Sciatic nerve (tissue), 1 donor: ENCODE results near the genes TIE1, HYI and ATP6V0B.

DNA sequence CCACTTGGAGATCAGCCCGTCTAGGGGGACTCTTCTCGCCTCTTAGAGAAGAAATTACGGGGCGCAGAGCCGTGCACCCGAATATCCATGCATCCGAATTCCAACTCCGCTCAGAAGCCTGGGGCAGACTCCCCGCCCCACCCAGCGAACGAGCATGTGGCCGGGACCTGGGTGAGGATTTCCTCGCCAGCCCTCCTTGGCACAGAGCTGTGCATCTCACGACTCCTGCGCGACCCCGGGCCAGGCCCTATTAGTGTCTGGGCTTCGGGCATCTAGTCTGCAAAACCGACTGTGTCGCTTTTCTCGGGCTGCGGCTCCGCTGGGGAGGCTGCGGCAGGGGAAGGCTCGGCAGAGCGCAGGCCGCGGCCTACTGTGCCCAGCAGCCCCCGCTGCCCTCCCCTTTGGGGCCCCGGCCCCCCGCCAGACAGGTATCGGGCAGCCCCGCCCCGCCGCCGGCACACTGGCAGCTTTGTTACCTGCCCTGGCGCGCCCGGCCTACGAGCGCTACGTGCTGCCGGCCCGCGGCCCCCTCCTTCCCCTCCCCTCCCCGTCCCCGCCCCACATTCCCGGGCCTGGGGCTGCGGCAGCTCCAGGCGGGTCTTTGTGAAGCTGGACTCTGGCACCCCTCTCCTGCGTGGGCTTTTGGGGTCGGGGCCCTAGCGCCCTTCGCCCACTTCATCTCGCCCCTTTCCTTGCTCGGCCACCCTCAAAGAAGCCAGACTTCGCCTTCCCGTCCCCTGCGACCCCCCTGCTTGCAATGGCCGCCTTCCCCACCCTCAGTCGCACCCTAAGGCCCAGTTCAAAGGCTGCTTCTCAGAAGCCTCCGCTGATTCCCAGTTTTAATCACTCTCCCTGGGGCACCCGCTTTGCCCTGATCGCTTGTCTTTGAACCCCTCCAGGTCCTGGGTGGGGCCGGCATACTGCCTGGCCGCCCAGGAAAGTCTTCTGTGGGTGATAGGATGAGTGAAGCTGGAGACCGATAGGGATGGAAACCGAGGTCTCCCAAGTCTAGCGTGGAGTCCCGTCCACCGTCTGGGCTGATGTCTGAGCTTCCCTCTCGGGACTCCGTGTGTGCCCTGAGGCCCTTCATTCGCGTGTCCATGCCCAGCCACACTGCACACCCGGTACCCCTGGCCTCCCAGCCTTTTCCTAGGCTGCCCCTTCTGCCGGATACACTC, 48.9 kb upstream of the SLC2A1 start:
- PRO-cap = no peak

DNA sequence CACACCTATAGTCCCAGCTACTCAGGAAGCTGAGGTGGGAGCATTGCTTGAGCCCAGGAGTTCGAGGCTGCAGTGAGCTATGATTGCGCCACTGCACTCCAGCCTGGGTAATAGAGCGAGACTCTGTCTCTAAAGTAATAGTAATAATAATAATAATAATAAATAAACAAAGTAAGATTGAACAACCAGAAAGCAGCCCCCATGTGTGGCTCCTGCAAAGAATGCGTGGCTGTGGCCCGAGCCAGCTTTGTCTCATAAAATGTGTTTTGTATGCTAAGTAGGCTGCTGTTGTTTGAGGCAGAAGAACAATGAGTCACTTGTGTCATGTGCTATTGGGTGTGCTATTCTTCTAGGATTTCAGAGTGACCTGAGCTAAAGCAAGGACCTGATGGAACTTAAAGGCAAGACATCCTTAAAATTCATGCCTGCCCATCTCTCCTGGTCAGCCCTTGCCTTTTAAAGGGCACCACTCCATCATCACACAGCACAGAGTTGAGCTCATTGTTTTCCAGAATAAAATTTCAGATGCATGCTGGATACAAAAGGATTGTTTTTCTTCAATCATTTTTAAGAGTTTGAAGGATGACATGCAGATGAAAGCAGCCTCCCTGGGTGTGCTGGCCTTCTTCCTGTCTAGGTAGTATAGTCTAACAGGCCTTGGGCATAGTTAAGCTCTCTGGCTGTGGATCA, 6.4 kb upstream of the TIE1 start:
- PRO-cap = no peak

- PRO-cap = bidirectional peak, plus-strand start at chr1:43301017, minus-strand start at chr1:43300789
These were observed at the start of gene TIE1 for GRCh38 chr1:43300399-43301310. Gene TIE1 (plus strand): TSS chr1:43300982.

GRCh38 chr1:43313660-43314123, 12.9 kb downstream of the TIE1 start:
- PRO-cap = no peak

- PRO-cap = no peak
These were observed 1.6 kb downstream of the HYI start for GRCh38 chr1:43452193-43452556.

- PRO-cap = unidirectional peak, plus-strand start at chr1:43453001; bidirectional peak, plus-strand start at chr1:43453651, minus-strand start at chr1:43453562
These were observed 792 bp downstream of the HYI start for GRCh38 chr1:43452557-43453720.

DNA sequence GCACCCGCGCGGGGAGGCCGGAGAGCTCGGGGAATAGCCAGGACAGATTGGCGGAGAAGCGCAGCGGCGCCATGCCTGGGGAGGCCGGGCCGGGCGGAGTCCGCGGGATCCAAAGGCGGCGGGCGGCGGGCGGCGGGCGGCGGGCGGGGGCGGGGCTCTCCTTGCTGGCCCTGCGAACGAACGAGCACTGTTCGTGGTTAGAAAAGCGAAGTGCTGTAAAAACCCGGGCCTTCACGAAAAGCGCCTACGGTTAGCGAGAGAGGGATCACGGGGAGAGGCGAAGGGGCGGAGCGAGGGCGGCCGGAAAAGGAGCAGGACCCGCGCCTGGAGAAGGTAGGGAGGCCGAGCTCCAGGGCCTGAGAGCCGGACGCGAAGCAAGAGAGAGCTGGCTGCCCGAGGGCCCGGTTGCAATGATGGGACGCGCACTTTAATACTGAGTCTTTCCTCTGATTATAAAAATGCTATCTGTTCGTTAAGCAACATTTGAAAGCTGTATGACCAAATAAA, at the start of gene HYI:
Gene HYI, minus strand, starts transcription at position 211 of the 507 bp plus-strand sequence.
- PRO-cap = bidirectional peak, plus-strand start at position 286 of the sequence, minus-strand start at position 189 of the sequence

DNA sequence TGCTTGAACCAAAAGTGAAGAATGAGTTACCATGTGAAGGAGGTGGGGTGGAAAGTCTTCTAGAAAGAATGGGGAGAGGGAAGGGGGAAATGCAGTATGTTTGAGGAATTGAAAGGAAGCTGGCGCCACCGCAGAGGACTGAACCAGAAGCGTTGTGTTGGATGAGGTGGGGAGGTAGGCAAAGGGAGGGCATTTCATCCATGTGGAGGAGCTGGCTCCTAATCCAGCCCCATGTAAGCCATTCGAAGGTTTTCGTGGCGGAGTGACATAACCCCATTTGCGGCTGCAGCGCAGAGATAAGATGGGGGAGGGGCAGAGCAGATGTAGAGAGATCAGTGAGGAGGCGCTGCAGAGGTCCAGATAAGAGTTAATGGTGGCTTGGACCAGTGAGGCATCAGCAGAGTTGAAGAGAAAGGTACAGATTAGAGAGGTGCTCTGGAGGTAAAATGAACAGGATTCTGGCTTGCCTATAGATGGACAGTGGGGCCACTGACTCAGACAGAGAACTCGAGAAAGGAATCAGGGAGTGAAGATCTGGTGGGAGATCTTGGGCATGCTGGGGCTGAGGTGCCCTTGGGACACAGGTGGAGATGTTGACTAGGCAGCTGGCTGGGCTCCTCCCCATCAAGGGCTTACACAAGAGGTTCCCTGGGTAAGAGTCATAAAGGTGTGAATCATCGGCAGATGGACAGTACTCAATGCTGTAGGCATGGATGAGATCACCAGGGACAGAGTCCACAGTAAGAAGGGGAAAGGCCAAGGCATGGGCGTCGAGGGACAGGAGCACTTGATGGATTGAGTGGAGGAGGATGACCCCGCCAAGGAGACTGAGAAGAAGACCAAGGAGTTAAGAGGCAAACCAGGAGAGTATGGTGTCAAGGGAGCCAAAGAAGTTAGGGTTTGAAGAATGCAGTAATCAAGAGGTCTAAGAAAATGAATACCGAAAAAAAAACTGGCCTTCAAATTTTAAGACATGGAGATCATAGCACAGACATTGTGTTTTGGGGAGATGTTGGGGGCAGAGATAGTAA, 7.7 kb upstream of the PTPRF start:
- PRO-cap = no peak

GRCh38 chr1:43548336-43548960, 17.8 kb downstream of the PTPRF start:
- PRO-cap = no peak

- PRO-cap = no peak
These were observed 22.9 kb downstream of the PTPRF start for GRCh38 chr1:43553393-43554161.

- PRO-cap = no peak
These were observed 38.8 kb upstream of the KDM4A start for GRCh38 chr1:43610980-43611735.

DNA sequence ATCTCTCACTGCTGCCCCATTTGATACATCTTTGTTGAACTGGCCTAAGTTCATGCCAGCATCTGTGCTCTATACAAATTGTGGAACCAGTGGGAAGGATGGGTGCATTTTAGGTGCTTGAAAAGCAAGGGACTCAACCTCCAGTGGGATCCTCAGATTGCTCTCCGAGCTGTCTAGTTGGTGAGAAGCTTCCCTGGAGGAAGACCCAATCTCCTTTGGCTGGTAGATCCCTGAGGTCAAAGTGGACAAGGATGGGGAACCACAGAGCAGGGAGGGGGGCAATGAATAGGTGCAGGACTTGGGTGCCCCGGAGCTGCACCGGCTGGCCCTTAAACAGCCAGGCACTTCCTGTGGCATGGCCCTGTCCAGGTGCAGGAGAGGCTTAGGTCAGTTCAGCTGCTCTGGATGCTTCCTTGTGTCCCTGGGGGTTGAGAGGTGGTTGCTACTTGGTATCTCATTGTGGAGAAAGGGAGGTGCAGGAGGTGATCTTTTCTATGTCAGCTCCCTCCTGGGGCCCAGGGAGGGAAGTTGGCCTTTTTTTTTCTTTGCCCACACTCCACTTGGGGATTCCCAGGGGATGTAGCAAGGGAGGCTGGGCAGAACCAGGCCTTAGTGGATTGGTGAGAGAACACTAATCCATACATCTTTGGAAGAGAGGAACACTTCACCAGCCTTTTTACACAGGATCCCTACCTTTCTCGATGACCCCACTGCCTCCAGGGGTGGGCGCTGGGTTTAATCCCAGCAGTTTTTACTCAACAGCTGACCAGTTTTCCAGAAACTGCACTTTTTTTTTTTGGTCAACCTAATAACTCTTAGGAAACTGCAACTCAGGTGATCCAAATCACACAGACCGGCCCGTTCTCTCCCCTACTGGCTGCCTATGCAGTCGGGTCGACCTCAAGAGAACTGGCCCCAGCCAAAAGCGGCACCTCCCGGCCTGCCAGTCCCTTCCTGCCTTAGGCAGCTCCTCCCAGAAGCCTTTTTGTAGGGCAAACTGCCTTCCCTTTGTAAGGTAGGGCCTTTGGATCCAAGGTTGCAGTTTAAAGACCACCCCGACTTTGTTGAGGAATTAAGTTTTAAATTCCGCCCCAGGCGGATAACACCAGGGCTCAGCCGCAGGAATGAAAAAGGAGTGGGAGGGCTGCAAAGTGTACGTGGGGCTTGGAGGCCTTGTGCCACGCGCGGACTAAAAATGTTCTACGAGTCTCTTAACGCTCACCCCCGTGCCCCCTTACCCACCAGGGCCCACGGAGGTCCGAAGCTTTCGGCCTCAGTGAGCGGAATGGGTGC, 1.1 kb upstream of the ST3GAL3 start:
- PRO-cap = no peak

GRCh38 chr1:43952649-43953421, 6.1 kb downstream of the IPO13 start:
- PRO-cap = no peak

DNA sequence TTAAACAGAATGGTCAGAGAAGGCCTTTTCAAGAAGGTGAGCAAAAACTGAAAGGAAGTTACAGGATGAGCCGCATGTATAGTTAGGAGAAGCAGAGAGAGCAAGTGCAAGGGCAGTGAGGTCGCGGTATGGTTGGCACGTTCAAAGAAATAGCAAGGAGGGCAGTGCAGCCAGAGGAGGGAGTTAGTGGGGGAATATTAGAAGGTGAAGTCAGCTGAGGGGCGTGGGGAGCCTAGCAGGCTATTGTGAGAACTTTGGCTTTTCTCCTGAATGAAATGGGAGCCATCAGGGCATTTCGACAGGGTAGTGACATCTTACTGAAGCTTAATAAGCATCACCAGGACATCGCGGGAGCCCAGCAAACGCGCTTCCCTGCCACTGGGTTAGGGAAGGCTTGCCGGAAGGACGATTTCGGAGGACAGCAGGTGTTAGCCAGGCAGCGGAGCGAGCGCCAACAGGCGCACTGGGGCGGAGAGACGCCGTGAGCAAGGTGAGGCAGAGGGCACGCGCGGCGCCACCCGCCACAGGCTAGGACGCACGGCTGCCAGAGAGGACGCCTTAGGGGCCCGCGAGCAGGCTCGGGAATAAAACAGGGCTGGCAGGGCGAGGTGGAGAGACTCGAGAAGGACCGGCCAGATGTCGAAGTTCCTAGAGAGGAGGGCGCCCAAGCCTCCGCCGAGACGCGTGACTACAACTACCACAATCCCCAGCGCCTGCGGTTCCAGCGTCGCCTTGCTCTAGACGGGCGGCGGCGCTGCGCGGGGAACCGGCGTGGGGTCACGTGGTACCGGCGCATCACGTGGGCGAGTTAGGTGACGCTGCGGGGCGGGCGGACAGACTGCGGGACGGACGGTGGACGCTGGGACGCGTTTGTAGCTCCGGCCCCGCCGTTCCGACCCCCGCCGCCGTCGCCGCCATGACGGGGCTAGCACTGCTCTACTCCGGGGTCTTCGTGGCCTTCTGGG, at the start of gene ATP6V0B:
Gene ATP6V0B, plus strand, starts transcription at position 836 of the 965 bp plus-strand sequence.
- PRO-cap = bidirectional peak, plus-strand start at position 836 of the sequence, minus-strand start at position 686 of the sequence

DNA sequence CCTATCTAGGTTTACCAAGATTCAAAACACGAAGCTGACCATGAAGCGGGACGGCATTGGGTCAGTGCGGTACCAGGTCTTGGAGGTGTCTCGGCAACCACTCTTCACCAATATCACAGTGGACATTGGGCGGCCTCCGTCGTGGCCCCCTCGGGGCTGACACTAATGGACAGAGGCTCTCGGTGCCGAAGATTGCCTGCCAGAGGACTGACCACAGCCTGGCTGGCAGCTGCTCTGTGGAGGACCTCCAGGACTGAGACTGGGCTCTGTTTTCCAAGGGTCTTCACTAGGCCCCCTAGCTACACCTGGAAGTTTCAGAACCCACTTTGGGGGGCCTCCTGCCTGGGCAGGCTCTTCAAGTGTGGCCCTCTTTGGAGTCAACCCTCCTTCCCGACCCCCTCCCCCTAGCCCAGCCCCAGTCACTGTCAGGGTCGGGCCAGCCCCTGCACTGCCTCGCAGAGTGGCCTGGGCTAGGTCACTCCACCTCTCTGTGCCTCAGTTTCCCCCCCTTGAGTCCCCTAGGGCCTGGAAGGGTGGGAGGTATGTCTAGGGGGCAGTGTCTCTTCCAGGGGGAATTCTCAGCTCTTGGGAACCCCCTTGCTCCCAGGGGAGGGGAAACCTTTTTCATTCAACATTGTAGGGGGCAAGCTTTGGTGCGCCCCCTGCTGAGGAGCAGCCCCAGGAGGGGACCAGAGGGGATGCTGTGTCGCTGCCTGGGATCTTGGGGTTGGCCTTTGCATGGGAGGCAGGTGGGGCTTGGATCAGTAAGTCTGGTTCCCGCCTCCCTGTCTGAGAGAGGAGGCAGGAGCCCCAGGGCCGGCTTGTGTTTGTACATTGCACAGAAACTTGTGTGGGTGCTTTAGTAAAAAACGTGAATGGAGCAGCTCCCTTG, 864 bp upstream of the CCDC24 start:
- PRO-cap = no peak

- PRO-cap = no peak
These were observed 2.3 kb downstream of the CCDC24 start for GRCh38 chr1:43993642-43994251.

- PRO-cap = no peak
These were observed 9.2 kb downstream of the SLC6A9 start for GRCh38 chr1:44022071-44022381.

GRCh38 chr1:44032447-44032860, 1.2 kb upstream of the SLC6A9 start:
- PRO-cap = no peak

- PRO-cap = no peak
These were observed 9.6 kb downstream of the DMAP1 start for GRCh38 chr1:44222621-44223534.

DNA sequence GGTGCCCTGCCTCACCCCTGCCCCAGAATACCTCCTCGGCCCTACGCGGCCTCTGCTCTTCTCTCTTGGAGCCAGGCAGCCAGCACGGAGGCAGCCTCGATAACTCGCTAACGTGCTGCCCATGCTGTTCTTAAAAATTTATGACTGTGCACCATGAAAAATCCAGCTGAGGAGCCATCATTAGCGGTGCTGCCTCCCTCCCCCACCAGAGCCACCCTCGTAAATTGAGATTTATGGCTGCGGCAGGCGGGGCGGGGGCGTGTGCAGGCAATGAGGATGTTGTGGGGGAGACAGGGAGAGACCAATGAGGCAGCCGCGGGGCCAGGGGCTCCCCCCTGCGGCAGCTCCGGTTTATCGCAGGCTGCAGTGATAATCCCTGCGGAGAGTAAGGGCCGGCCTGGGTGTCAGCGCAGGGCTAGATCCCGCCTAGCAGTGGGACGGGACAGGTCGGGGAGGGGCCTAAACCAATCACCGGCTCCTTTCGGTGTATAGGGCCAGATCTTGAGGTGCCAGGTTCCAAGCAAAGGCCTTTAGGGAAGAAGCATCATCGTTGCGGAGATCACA, 24.8 kb downstream of the DMAP1 start:
- PRO-cap = no peak